UCH-1 (cell line): ENCODE results near the genes PLAC8, HPSE and ABRAXAS1.

GRCh38 chr4:82708792-82709357 is 89.7 kb downstream of the SCD5 start:
- RRBS: no CpG with 5 or more reads among the region's 4 CpGs

DNA sequence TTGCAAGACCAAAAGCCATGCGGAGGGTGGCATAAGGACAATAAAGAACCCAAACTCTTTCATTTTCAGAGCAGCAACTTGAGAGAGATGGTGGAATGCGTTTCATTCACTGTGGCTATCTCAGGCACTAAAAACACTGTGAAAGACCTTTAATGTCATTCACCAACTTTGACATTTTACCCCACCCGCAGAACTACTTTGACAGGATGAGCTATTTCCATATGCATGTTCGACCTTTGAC is 351 bp upstream of the LIN54 start:
- RRBS: no CpG with 5 or more reads among the region's 4 CpGs

GRCh38 chr4:83051236-83051778 is 16.3 kb downstream of the COPS4 start:
- RRBS: no CpG with 5 or more reads among the region's 1 CpG

GRCh38 chr4:83109198-83110392 is 4.9 kb downstream of the PLAC8 start:
- RRBS: 4% methylated on average over 14 of the region's 73 CpGs

DNA sequence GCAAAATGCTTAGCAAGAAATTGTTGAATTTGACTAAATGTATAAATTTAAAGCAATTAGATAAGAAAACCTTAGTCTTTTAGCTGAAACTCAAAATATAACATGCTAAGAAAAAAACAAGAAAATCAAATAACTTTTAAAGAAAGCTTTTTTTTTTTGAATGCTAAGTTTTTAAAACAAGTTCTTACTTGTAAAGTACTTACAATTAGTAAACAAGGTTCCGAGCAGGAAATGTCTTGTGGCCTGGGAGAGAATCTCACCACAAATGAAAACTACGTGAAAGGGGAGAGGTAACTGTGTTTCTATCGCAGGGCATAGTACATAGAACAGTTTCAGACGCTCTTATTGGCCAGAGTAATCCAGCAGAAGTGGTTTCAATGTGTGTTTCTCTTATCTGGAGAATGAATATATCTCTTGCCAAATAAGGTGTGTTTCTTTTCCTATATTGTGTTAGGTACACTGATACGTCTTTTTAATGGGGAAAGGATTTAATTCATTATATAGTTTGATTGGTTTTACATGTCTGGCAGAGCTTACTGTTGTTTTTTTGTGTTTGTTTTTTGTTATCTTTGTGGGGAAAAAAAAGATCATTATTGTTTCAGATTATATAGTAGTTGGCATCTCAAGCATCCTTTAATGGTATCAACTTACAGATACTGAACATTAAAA is at the start of gene PLAC8:
PLAC8 (minus strand) TSS at position 267 of the 669 bp plus-strand sequence.
- RRBS: no CpG with 5 or more reads among the region's 5 CpGs

- RRBS: no CpG with 5 or more reads among the region's 4 CpGs
Observed at GRCh38 chr4:83129093-83129737, 14.7 kb upstream of the PLAC8 start.

DNA sequence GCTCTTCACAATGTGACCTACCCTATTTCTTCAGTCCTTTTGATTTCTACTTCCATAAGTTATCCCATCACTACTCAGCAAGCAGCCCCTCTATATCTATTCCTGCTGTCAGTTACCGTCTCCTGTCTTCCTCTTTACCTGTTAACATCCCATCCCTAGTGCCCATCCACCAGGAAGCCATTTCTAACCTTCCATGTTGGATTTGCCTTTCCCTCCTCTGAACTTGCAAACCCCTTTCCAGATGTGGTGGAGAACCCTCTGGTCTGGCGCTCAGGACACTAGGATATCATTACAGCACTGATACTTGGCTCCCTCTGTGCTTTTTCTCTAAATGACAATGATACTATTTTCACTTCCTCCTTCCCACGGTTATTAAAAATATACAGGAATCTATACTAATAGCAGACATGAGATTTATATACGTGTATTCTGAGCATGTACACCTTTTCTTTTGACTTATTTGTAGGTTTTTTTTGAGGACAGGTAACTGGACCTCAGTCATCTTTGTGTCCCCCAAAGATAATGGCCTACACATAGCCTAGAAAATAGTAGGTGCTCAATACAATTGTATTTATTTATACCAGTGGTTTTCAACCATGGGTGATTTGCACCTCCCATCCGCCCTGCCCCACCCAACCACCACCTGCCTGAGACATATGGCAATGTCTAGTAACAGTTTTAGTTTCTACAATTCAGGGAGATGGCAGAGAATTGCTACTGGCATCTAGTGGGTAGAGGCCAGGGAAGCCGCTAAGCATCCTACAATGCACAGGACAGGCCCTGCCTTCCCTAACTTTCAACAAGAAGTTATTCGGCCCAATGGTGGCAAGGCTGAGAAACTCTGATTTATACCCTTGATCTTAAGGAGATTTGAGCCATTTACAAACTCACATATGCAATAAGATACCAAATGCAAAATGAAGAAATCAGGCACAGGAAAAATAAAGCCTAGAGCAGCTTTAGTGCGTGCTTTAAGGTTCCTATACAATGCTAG is 60.5 kb upstream of the PLAC8 start:
- RRBS: no CpG with 5 or more reads among the region's 8 CpGs

DNA sequence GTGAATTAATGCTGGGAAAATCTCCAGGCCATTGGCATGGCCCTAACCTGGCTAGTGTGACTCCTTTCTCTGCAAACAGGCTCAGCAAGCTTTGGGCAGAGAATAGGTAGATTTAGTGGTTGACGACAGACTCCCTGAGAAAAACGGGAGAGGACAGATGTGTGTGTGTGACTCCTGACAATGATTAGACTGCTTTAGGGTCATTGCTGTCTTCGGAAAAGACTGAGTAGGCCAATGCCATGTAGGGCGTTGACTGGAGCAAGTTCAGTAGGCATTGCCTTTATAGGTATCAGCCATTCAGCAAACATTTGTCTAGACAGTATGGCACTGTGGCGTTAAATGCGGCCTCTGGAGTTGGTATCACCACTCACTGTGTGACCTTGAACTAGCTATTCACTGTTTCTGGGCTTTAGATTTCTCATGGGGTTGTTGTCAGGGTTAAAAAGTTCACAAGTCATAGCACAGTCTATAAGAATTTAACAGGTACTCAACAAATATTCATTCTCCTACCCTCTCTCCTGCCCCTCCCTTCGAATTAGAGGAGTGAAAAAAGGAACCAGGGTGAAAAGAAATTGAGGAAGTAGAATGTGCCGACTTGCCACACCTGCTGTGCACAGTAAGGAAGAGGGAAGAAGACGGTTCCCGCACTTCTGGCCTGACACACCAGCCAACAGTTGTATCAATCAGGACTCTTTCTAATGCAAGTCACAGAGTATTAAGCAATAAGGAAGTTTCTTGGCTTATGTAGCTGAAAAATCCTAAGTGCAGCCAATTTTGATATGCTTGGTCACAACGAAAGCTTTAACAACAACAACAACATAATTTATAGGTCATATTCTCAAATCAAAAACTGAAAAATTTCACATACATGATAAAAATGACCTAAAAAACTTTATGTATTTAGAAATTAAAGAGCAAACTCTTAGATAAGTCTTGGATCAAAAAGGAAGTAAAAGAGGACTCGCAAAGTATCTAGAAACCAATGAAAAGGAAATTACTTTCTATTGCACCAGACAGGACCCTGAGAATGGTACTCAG is 83.2 kb upstream of the PLAC8 start:
- RRBS: no CpG with 5 or more reads among the region's 12 CpGs

DNA sequence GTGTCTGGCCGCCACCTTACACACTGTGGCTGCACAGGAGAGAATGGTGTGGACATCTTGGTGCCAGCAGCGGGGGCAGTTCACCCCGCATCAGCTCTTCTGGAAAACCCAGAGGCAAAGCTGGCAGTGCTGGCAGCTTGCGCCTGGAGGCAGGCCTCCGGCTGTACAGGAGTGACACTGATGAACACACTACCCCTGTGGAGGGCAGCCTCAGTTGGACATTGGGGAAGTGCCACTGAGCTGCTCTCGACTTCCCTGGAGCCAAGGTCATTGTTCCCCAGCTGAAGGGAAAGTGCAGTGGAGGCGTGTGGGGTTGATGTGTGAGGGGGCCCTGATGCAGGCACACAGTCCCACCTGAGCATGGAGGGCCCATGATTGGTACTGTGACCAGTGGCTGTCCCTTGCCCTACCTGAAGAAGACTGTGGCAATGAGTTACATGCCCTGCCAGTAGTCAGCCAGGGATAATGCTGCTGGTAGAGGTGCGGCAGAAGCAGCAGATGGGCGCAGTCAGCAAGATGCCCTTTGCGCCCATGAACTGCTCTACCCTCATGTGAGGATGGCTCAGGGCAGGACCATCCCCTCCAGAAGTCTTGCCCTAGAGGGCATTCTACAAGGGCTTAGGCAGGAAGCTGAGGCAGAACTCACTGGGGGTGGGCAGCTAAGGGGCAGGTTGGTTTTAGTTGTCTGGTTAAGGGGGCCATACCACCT is 36.8 kb downstream of the COQ2 start:
- RRBS: no CpG with 5 or more reads among the region's 10 CpGs

GRCh38 chr4:83248466-83248586 is 36.3 kb downstream of the COQ2 start:
- RRBS: no CpG with 5 or more reads among the region's 1 CpG

DNA sequence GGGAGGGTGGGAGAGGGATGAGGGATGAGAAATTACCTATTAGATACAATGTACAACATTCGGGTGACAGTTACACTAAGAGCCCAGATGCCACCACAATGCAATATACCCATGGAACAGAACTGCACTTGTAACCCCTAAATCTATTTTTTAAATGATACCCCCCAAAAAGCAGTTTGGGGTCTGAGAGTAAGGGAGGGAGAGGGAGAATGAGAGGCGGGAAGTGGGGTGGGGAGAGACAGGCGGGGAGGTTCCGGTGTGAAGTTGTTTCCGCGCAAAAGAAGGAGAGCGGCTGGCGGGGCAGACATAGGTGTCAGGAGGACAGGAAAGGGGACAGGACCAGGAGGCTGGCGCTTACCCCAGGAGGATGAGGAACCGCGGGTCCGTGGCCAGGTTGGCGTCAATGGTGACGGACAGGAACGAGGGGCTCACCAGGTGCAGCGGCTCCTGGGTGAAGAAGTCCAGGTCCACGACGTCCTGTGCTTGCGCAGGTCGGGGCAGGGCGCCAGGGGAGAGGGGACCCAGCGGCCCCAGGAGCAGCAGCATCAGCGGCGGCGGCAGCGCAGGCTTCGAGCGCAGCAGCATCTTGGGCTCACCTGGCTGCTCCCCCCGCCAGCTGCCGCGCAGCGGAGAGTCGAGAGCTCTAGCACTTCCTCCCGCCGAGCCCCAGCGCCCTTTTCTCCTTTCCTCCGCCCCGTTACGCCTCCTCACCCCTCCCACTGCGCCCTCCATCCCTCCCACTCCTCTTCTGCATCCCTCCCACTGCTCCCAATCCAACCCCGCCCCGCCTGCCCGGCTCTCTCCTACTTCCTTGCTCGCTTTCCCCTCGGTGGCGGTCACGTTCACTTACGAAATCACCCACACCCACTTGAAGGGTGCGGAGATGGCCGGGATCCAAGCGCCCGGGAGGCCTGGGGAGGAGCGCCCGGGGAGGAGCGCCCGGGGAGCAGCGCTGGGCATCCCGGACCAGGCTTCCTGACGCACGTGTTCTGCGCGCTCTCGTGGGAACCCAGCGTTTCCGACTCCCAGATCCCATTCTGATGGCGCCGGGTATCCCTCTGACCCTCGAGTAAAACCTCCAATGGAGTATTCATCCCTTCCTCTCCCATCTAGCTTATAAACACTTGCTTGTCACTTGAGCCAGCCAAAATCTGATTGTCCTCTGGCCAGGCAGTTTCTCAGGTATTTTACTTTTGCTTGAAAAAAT is at the start of gene HPSE:
HPSE (minus strand) TSS at position 651 of the 1,207 bp plus-strand sequence.
- RRBS: 5% methylated on average over 11 of the region's 68 CpGs

DNA sequence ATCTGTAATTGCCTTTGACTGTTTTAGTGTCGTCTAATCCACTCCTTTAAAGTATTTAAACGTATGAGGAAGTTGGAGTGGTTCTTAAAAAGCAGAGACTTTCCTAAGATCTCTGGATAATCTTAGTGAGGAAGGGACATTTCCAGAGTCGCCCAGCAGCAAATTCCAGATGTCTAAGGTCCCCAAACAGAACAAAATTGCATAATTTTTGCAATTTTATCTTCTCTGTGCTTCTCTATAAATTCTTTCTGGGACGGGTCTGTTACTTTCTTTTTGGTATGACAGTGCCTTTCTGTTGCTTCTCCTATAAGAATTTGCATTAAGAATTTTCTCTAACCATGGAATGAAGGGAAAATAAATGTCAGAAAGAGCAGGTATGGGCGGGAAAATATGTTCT is 449 bp downstream of the MRPS18C start:
- RRBS: no CpG with 5 or more reads among the region's 5 CpGs

DNA sequence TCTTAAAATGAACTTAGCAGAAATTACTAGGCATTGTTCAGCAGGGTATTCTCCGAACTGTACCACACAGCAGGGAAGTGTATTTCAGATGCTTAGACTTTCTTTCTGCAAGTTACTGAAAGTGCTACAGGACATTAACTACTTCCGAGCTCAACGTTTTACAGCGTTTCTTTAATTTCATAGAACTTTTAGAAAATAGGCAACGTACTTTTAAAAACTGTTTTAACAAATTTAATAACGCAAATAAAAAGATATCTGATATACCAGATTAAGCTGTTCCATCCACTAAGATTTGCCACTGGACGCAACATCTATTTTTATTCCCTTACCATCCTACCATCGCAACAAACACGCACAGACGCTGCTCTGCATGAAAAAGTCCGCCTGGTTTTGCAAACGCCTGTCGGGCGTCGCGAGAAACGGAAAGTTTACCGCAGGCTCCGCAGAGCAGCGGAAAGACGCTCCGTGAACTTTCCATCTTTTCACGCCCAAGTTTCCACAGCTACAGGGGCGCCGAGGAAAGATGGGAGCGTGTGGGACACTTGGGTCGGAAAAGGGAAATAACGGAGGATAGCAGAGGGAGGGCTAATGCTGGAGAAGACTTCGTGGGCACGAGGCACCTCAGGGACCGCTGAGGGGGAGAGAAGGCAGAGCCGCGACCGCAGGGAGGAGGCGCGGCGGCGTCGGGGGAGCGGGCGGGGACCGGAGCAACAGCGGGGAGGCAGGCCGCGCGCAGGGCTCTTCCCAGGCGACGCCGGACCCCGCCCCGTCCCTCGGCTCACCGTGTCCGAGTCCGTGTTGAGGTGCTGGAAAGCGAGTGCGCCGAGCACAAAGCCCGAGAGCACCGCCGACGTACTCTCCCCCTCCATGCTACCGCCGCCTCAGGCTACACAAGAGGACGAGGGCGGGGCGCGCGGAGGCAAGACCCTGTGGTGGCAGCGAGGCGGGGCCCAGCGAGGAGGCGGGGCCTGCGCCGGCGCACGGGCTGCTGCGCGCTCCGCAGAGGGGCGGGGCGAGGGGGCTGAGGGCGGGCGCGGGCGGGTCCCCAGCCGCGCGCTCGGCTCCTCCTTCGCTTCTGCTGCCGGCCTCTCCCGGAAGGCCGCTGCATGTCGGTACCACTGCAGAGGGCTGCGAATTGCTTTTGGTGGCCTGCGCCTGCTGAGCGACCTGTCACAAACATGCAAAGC is at the start of gene ABRAXAS1:
ABRAXAS1 (minus strand) TSS at position 897 of the 1,187 bp plus-strand sequence.
- RRBS: 3% methylated on average over 8 of the region's 98 CpGs

GRCh38 chr4:83618430-83619032 is 82.6 kb downstream of the GPAT3 start:
- RRBS: no CpG with 5 or more reads among the region's 4 CpGs

GRCh38 chr4:84579249-84579727 is 3.6 kb upstream of the CDS1 start:
- RRBS: no CpG with 5 or more reads among the region's 4 CpGs

DNA sequence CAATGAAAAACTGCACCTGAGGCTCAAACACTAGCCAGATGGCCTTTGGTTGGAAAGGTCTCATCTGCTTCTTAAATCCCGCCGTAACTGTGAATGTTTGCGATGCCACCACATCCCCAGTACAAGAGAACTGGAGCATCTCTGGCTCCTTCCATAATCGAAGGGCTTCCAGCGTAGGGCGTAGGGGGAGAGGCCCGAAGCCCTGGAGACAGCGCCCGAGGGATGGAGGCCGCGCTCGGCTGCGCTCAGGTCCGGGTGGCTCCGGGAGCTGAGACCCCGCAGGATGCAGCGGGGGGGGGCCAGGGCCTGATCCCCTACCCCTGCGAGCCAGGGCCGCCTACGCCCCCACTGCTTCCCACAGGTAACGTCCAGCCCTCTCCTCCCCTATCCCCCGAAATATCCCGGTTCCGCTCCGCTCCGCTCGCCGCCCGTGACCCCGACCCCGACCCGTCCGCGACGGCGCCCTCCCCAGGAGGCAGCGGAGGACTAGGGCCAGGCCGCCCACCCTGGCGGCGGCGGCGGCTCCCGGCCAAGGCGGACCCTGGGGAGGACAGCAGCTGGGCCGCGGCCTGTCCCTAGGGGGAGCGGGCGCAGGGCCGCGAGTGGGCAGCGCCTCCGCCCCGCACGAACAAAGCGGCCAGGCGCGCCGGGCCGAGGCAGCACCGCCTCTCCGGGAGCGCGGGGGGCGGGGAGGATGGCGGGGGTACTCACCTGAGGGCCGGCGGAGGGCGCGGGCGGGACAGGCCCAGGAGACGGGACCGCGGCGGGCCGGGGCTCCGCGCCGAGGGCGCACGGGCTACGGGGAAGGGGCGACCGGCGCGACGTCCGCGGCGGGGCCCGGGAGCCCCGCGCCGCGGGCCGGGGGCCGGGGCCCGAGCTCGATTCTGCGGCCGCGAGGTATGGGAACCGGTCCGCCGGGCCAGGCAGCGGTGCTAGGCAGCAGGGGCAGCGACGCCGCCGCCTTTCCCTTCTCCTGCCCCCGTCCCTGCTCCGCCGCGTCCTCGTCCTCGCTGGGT is 684 bp downstream of the WDFY3 start:
- RRBS: 4% methylated on average over 30 of the region's 115 CpGs

DNA sequence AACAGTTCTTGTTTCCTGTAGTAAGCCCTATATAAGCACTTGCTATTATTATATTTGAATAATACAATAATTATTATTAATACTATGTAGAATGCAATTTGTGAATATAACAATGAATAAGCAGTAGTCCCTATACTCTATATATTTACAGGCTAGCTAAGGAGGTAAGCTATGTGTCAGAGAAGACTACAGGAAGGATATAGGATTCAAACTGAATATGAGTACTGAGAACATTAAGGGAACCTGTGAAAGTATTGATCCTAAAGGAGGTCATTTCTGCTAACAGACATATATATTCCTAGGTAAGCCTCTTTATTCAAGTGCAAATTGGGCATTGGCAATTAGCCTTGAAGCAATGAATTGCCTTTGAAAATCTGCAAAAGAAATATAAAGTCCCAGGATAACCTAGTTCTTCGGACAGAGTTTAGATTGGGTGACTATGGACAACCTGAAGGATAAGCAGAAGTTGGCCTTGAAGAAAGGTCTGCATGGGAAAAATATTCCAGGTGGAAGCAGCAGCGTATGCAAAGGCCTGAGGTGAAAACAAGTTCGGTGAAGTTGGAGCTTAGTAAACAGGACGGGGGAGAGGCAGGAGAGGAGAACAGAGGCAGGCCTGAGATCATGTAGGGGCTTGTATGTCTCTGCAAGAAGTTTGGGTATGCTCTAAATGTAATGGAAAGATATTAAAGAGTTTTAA is 175.8 kb downstream of the ARHGAP24 start:
- RRBS: no CpG with 5 or more reads among the region's 4 CpGs

GRCh38 chr4:86268126-86268999 is 91.5 kb downstream of the MAPK10 start:
- RRBS: no CpG with 5 or more reads among the region's 2 CpGs

DNA sequence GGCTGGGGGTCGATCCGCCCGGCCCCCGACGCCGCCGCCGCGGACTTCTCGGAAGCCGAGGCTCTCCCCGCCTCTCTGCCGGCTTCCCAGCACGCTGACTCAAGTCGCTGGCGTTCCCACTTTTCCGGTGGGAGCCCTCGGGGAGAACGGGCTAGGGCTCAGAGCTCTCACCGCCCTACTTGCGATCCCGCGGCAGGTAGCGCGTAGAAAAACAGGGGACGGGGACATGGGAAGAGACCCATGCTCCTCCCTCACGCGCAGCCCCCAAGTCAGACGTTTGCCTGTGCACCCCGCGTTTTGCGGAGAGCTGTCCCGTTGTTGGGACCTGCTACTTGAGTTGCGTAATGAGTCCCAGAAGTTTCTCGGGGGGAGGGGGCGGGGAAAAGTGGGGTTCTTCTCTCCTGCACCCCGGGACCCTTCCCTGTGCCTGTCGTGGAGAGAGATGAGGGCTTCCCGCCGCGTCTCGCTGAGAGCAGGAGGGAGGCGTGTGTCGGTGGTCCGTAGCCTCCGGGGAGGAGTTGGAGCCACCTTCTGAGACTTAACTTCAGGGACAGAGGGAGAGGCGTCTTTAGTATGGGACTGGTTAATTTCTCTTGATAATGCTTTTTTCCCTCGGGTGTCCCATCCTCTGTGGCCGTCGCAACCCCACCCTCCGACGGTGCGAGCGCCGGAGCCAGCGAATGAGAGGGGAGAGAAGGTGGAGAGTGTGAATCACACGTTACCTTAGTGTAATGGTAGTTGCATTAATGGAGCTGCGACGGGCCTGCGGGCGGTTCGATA is 645 bp downstream of the AFF1 start:
- RRBS: 4% methylated on average over 19 of the region's 62 CpGs

GRCh38 chr4:86936046-86936551 is 1.3 kb downstream of the AFF1 start:
- RRBS: 0% methylated on average over 2 of the region's 18 CpGs